Subcutaneous preadipocyte (primary cell): ENCODE results near the gene RSAD2.

DNA sequence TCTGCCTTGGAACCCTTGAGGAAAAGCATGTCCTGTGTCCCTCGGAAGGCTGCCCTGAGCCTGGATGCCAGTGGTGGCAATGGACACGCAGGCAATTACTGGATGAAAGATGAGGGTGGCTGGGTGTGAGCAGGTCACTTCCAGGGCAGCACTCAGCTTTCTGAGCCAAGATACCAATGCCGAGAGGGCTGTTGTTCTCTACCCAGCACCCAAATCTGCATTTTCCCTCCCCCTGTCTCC, 234.7 kb downstream of the SOX11 start:
- CAGE, long polyA plus RNA: no peak

- CAGE, long polyA plus RNA: no peak
These were observed 377.2 kb downstream of the SOX11 start for GRCh38 chr2:6069284-6069785.

DNA sequence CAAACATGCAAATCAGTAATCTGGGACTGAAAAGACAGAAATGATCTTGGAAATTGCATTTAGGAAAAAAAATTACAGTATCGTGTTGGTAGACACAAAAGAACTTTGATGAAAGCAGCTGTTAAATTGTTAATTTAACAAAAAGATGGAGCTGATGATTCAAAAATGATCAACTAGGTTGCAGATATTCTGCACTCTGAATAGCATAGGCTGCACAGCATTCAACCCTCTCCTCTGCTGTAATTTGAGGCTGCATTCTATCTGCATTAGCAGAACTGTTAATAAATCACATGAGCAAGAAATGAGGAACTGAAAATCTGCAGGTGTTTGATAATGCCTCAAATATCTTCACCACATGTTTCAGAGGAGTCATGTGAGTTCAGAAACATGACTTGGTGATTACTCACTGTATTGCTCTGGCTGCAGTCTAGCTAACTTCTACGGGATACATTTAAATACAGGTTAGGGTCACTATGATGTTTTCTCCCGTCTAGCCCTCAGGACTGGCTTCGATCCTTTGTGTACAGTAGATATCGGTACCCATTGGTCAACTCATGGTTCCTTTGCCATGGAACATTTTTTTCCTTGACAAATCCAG, 520.2 kb downstream of the CMPK2 start:
- CAGE, long polyA plus RNA: no peak

- CAGE, long polyA plus RNA: no peak
These were observed at the start of gene RSAD2 for GRCh38 chr2:6877278-6878176. TSS of gene RSAD2 (plus strand) at chr2:6877777.

DNA sequence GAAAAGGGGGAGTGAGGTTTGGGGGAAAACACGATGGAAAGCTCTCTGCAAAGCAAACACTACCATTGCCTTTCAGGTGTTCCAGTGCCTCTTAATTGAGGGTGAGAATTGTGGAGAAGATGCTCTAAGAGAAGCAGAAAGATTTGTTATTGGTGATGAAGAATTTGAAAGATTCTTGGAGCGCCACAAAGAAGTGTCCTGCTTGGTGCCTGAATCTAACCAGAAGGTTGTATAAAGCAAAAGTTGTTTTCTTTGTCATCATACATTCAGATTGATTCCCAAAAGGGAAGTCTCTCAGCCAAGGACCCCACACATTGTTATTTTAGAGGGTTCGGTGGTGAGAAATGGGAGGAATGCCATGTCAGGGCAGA, 12.5 kb downstream of the RSAD2 start:
- CAGE, long polyA plus RNA: no peak

- CAGE, long polyA plus RNA: no peak
These were observed 81.8 kb downstream of the RNF144A start for GRCh38 chr2:6998871-6999568.

DNA sequence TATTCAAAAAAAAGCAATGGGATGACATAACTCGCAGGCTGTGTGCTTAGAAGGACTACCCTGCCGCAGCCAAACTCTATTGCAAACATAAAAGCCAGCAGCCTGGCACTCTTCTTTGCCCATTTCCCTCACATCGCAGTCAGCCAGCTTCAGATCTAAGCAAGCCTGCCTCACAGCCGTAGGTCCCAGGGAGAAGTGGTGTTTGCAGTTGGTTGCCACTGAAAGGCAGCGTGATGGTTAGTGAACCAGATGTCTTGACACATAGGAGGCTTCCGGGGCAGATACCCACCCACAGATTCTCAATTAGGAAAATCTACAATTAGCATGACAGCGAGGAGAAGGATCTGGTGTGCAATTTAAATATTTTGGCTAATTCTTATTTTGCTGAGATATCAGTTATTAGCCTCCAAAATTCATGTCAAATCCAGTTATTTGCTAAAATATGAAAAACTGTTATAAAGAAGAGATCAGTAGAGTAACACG, 655.3 kb downstream of the RNF144A start:
- CAGE, long polyA plus RNA: no peak

GRCh38 chr2:7726882-7727591, 809.8 kb downstream of the RNF144A start:
- CAGE, long polyA plus RNA: no peak

GRCh38 chr2:7879167-7879621, 802.7 kb upstream of the ID2 start:
- CAGE, long polyA plus RNA: no peak

- CAGE, long polyA plus RNA: no peak
These were observed 561.7 kb upstream of the ID2 start for GRCh38 chr2:8119716-8120927.

DNA sequence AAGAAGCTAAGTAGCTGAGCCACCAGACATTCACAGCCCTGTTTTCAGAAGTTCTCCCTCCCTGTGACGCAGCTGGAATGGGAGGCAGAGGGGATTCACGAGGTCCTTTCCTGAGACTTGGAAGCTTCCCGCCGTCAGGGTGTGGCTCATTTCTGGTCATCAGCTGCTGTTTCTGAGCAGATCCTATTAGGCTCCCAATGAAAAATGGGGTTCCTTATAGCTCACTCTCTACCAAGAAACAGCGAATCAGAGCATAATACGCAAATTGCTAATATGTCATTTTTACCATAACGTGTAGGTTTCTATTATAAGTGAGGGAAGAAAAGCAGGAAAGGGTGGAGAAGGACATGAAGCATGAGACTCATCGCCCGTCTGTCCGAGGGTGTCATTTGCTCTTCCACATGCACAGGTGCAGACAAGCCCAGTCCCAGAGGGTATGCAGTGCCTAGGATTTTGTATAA, 559.2 kb upstream of the ID2 start:
- CAGE, long polyA plus RNA: no peak

DNA sequence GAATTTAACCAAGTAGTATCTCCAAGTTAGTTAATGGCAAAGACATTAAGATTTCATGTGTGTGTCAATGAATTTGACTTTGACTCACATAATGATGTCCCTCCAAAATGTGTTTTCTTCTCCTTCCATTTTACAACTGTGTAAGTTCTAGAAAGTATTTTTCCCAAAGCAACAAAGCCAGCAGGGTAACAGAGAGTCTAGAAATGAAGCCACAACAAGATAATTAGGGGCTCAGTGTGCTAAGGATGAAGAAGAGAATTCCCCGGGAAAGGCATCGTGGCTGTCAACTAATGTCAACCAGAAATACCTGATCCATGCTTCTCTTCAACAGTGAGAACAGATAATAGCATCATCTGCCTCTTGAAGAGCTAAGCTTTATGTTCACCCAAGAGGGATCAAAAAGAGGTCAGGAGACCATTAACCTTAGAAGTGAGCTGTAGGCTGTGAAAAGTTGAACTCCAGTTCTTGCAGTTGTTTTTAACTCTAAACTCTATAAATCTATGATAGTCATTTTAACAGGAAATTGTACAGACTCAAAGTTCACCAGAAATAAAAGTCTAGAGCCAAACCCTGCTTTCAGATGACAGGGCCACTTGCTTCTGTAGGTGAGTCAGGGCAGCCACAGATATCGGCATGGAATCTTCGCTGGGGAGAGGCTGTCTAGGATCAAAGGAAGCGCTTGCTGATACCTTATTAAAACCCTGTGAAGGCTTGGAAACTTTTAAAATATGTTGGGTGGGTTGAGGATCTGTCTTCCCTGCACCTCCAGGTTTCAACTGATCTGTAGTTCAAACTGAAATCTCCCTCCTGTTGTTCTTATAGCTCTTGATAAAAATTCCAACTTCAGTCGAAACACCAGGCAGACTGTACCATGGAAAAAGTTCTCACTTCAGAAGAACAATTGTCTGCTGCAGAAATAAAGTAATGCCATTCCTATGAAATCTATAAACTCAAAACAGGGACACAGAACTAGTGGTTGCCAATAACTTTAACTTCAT, 540.6 kb upstream of the ID2 start:
- CAGE, long polyA plus RNA: no peak

DNA sequence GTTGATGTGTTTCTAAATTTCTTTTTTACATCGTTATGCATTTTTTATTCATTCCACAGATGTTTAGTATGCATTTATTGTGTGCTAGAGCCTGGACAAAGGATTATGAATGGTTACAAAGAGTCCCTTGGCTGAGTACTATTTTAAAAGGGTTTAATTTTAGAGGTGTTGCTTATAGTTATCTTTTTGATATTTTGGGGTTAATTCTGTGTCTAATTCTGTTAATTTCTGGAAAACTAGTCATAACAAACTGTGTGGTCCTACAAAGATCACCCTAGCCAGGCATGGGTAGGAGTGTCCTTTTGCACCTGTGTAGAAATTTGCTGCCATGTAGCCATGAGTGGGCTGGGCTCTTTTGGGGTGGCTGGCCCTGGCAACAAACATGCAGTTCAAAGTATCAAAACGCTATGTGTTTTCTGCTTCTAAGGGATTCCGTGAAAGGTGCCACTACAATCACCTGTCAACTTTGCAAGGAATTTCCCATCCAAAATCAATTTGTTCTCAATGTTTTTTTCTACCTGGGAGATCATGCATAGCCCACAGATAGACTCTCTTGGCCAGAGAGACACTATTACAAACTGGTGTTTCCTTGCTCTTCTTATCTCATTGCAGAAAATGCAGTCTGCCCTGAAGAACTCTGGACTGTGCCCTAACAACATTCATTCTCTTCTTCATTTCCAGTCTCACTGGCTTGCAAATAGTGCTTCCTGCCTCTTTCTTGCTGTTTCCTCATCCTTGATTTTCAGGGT, 537.7 kb upstream of the ID2 start:
- CAGE, long polyA plus RNA: no peak

- CAGE, long polyA plus RNA: no peak
These were observed 439.1 kb upstream of the ID2 start for GRCh38 chr2:8242512-8243458.

GRCh38 chr2:8249150-8249750, 432.6 kb upstream of the ID2 start:
- CAGE, long polyA plus RNA: no peak

DNA sequence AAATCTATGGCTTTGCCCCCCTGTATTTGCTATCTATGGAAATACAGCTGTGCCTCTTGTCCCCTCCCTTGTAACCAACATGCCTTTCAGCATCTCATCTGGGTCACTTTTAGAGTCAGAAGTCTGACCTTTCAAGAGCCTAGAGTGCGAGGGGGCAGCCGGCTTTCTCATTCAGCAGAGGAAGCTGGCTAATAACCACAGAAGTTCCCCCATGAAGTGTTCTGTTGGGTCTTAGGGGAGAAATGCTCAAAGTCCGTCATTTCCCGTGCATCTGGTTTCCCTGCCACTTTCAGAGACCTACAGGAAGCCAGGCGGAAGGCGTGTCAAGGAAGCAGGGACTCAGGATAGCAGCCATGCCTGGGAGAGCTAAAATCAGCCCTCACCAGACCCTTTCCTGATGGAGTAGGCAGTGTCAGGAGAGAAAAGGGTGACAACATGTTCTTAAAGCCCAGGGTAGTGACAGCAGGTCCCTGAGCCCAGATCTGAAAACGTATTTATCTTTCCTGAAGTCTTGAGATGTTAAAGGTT, 301.8 kb upstream of the ID2 start:
- CAGE, long polyA plus RNA: no peak

- CAGE, long polyA plus RNA: no peak
These were observed 272.2 kb upstream of the ID2 start for GRCh38 chr2:8409616-8410102.

DNA sequence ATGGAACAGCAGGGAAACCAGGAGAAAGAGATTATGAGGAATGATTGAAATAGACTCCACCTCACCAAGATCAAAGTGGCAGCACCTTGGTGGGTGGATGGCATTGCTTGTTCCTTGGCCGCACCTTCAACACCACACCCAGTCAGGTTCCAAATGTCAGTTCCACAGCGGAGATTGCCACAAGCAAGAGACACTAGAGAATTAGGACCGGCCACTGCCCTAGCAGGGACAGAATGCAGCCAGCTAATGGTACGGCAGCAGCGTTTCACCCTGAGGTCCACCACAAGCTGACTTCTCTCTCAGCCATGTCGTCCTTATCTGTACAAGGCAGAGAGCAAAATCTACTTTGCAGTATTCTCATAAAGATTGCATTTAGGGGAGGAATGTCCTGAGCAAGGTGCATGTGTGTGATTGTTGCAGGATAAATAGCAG, 228.8 kb upstream of the ID2 start:
- CAGE, long polyA plus RNA: no peak

DNA sequence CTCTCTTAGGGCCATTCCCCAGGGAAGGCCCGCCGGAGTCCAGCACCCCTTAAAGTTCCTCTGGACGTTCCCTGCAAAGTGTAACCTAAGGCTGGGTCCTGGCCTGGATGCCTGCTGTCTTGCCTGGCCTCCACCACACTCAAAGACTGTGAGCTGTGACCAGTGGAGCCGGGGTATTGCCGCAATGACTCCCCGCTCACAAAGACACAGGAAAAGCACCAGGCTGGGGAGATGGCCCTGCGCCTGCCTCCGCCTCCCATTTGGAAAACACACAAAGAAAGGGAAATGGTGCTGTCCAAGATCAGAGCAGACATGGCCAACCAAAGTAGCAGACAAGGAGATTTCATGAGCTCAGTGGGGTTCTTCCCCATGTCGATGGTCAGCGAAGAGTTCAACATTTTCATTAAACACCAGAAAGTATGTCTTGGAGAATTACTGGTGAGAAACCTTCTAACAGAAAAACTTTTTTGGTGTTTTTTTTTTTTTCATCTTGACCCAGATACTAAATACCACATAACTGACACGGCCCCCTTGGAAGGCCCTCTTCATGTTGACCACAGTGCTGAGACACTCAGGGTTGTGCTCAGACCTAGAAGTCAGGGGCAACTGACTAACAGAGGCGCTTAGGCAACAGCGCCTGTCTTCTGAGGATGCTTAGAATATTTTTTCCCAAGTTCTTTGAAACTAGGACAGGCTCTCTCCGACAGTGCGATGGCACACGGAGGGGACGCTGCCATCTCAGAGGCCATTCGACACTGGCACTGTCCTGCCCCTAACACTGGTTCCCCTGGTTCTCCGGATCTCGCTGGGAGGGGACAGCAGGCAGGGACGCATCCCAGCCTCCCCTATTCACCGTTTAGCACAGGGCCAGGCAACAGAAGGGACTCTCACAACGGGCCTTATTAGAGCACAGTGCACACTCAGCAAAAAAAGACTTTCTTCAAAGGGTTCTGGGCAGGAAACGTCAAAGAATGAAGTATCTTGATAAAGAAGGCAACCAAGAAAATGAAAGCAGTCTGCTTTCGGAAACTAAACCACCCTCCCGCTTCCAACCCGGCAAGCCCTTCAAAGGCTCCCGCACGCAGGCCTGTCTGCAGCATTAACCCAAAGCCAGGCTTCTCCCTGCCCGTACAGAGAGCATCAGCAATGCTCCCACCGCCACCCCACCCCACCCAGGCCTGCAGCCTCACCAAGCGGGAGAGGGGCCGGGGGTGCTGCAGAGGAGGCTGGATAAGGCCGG, 226.2 kb upstream of the ID2 start:
- CAGE, long polyA plus RNA: no peak

DNA sequence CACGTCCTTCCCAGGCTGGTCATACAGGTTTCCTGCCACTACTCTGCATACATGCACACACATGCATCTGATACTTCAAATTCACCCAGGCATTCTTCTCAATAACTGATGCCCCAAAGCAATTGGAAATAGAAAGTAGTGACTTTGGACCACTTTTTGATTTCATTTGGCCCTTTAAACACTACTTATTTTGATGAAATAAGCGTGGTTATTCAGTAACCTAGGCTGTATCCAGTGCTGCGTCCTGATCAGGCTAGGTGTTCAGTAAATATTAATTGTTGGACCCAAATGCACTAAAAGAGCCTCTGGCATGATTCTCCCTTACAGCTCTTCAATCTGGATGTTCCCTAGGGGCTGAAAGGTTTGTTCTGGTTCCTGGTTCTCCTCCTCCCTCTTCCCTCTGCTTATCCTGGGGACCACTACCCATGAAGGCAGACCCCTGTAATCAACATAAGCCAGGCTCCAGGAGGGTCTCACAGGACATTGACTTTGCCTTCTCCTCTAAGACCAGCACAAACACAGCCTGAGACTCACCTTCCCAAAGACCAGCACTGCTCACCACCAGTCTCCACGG, 222.7 kb upstream of the ID2 start:
- CAGE, long polyA plus RNA: no peak